HT1080 (cell line): ENCODE results near the genes COPS6, TSC22D4, MOSPD3 and ACHE.

DNA sequence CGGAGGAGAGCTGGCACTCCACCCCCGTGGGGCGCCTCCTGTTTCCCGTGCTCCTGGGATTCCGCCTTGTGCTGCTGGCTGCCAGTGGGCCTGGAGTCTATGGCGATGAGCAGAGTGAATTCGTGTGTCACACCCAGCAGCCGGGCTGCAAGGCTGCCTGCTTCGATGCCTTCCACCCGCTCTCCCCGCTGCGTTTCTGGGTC is 16.5 kb upstream of the AZGP1 start:
RAMPAGE:
- cytosol, long total RNA, result no peak
- long total RNA, result no peak
- nucleus, long total RNA, result no peak

GRCh38 chr7:100009711-100010247 is 5.6 kb upstream of the ZKSCAN1 start:
RAMPAGE:
- cytosol, long total RNA, result no peak
- long total RNA, result no peak
- nucleus, long total RNA, result no peak

GRCh38 chr7:100078952-100079591 is 2.5 kb downstream of the ZNF3 start:
RAMPAGE:
- cytosol, long total RNA, result no peak
- long total RNA, result no peak
- nucleus, long total RNA, result no peak

DNA sequence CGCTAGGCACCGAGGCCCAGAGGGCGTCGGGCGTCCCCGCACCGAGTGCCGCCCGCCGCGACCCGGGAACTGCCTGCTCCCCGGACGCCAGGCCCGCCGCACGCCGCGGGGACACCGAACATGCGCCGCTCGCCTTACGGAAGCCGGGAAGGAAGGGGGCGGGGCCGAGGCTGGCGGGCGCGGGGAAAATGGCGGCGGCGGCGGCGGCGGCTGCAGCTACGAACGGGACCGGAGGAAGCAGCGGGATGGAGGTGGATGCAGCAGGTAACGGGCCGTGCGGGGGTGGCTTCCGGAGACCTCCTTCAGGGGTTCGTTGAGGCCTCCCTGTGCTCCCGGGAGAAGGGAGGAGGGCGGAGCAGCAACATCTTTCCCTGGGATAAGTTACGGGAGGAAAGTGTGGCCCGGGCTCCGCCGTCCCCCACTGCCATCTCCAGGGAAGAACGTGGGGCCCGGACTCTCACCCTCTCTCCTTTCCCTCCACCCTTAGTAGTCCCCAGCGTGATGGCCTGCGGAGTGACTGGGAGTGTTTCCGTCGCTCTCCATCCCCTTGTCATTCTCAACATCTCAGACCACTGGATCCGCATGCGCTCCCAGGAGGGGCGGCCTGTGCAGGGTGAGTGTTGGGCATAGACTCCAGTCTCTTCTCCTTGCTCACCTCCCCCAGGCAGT is at the start of gene COPS6:
COPS6 (plus strand) TSS at position 167 of the 669 bp plus-strand sequence.
RAMPAGE:
- cytosol, long total RNA, result start-site peak on the plus strand centred at position 192 of the sequence, 47 bp wide, 891 and 553 reads in 2 replicates
- long total RNA, result start-site peak on the plus strand centred at position 194 of the sequence, 44 bp wide, 903 reads
- nucleus, long total RNA, result start-site peak on the plus strand centred at position 196 of the sequence, 40 bp wide, 273 and 204 reads in 2 replicates

DNA sequence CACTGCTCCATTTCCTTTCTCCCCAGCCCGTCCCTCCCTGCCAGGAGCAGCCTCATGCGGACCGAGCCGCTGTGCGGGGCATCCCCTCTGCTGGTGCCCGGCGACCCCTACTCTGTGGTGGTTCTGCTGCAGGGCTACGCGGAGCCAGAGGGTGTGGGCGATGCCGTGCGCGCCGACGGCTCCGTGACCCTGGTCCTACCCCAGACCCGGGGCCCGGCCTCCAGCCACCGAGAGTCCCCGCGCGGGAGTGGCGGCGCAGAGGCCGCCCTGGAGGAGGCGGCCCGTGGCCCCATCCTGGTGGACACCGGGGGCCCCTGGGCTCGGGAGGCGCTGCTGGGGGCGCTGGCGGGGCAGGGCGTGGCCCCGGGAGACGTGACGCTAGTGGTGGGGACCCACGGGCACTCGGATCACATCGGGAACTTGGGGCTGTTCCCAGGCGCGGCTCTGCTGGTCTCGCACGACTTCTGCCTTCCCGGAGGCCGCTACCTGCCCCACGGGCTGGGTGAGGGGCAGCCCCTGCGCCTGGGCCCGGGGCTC is 643 bp downstream of the MBLAC1 start:
RAMPAGE:
- cytosol, long total RNA, result no peak
- long total RNA, result no peak
- nucleus, long total RNA, result no peak

RAMPAGE:
- cytosol, long total RNA, result no peak
- long total RNA, result no peak
- nucleus, long total RNA, result no peak
These were observed 9.3 kb upstream of the PVRIG start for GRCh38 chr7:100210096-100211105.

GRCh38 chr7:100220635-100221670 is 1.2 kb downstream of the PVRIG start:
RAMPAGE:
- cytosol, long total RNA, result no peak
- long total RNA, result no peak
- nucleus, long total RNA, result no peak

GRCh38 chr7:100246192-100246935 is 26.6 kb downstream of the PVRIG start:
RAMPAGE:
- cytosol, long total RNA, result no peak
- long total RNA, result no peak
- nucleus, long total RNA, result no peak

RAMPAGE:
- cytosol, long total RNA, result no peak
- long total RNA, result no peak
- nucleus, long total RNA, result no peak
These were observed 4.9 kb downstream of the PILRB start for GRCh38 chr7:100362714-100363265.

DNA sequence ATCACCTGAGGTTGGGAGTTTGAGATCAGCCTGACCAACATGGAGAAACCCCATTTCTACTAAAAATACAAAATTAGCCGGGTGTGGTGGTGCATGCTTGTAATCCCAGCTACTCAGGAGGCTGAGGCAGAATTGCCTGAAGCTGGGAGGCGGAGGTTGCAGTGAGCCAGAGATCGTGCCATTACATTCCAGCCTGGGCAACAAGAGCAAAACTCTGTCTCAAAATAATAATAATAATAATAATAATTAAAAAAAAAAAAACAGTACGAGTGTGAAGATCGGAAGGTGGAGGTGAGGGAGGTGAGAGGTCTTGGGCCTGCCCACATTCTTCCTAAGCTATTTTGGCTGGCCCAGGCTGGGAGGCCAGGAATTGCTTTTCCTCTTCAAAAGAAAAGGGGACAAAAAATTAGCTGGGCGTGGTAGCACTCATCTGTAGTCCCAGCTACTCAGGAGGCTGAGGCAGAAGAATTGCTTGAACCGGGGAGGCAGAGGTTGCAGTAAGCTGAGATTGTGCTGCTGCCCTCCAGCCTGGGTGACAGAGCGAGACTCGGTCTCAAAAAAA is 3.8 kb upstream of the PPP1R35 start:
RAMPAGE:
- cytosol, long total RNA, result no peak
- long total RNA, result no peak
- nucleus, long total RNA, result no peak

GRCh38 chr7:100478661-100479718 is at the start of gene TSC22D4:
TSS of gene TSC22D4 (minus strand) at chr7:100479214.
RAMPAGE:
- cytosol, long total RNA, result no peak
- long total RNA, result start-site peak on the minus strand at chr7:100479200-100479205, 38 reads
- nucleus, long total RNA, result no peak

GRCh38 chr7:100544382-100545460 is 5.7 kb downstream of the AGFG2 start:
RAMPAGE:
- cytosol, long total RNA, result no peak
- long total RNA, result no peak
- nucleus, long total RNA, result no peak

DNA sequence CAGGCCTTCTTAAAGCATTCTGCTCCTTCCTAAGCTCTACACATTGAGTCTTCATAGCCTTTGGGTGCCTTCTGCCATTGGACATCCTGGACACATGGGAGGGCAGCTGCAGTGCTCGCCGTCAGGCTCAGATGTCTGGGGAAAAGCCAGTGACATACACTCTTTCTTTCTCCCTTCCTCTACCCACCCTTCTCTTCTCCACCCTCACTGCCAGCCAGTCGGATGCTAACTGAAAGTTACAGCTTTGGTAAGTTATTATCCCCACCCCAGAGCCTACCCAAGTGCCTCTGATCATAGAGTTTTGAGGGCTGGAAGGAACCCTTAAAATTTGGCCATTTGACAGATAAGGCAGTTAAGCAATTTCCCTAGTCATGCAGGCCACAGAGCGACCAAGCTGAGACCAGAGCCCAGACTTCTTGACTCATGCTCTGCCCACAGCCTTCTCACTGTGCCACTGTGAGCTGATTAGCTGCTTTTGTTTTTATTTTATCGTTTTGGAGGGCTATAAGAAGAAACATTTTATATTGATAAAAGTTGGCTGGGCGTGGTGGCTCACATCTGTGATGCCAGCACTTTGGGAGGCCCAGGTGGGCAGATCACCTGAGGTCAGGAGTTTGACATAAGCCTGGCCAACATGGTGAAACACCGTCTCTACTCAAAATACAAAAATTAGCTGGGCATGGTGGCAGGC is 17.2 kb downstream of the SAP25 start:
RAMPAGE:
- cytosol, long total RNA, result no peak
- long total RNA, result no peak
- nucleus, long total RNA, result no peak

DNA sequence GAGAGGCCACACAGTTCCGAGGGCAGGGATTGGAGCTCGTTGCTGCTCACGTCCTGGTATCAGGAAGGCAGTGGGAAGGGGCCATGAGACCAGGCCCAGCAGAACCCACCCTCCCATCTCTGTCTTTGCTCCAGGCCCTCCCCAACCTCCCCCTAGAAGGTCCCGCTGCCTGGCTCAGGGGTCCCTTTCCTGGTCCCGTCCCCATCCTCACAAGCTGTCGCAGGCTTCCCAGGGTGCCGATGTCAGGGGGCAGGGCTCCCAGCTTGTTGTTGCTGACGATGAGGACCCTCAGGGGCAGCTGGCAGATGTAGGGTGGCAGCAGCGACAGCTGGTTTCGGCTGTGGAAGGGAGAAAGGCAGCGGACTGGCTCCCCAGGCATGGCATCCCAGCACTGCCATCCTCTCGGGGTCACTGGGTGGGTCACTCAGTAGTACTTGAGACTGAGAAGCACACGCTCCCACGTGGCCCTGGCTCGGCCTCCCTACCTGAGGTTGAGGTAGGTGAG is 4.0 kb downstream of the LRCH4 start:
RAMPAGE:
- cytosol, long total RNA, result no peak
- long total RNA, result no peak
- nucleus, long total RNA, result no peak

DNA sequence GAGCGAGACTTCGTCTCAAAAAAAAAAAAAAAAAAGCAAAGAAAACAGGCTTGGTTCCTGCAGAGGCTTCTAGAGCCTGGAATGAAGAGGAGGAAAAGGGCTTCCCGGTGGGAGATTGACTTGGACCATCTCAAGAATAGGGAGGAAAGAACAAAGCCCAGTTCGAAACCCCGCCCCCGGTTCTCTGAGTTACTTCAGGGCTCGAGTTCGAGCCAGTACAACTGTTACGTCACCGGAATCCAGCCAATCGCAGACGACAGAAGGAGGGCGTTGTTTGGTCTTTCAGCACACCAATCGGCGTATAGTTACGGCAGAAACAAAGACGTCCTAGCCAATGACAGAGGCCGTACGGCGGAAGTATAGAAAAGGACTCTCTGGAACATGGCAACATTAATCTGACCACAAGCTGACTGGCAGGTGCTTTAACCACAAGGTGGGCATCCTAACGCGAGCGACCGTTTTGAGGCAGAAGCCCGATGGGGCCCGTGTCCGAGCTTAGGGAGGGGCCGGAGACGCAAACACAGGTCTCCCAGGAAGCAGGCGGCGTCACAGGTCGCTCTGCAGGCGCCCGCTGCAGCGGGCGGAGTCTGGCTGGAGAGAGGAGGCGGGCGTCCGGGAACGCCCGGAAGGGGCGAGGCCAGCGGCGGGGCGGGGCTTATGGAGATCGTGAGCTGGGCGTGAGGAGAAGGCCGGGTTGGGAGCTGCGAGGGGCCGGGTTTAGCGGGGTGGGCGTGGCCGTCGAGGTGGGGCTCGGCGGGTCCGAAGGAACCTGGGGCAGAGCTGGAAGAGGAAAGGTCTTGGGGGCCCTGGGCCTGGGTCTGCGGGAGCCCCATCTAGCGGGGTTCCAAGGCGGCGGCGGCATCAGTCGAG is at the start of gene MOSPD3:
MOSPD3 (plus strand) TSS at position 732 of the 870 bp plus-strand sequence.
RAMPAGE:
- cytosol, long total RNA, result start-site peak on the plus strand centred at position 359 of the sequence, 37 bp wide, 31 and 28 reads in 2 replicates; start-site peak on the plus strand centred at position 748 of the sequence, 29 bp wide, 23 and 53 reads in 2 replicates
- long total RNA, result start-site peak on the plus strand centred at position 739 of the sequence, 38 bp wide, 16 reads
- nucleus, long total RNA, result start-site peak on the plus strand centred at position 733 of the sequence, 21 bp wide, 8 and 8 reads in 2 replicates

RAMPAGE:
- cytosol, long total RNA, result no peak
- long total RNA, result no peak
- nucleus, long total RNA, result no peak
These were observed 4.7 kb downstream of the GNB2 start for GRCh38 chr7:100678067-100678854.

DNA sequence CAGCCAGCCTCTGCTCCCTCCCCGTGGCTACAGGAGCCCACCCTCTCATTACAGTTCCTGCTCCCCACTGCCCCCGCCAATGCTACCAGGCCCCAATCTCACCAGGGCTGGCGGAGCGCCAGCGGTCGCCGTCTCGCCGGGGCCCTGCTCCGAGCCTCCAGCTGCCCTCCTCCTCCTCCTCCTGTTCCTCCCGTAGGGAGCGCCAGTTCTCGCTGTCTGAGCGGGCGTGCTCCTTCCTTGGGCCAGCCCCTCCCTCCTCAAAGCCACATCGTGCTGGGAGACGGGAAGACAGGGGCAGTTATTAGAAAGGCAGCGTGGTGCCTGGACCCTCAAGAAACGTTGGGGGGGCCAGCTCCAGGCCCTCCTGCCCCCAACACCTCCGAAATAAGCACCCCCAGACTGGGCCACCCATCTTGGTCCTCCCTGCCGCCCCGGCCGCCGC is 7.5 kb downstream of the GIGYF1 start:
RAMPAGE:
- cytosol, long total RNA, result no peak
- long total RNA, result no peak
- nucleus, long total RNA, result no peak

RAMPAGE:
- cytosol, long total RNA, result no peak
- long total RNA, result no peak
- nucleus, long total RNA, result no peak
These were observed 675 bp upstream of the UFSP1 start for GRCh38 chr7:100890098-100890682.

GRCh38 chr7:100895436-100896477 is at the start of gene ACHE:
TSS of gene ACHE (minus strand) at chr7:100895888.
RAMPAGE:
- cytosol, long total RNA, result no peak
- long total RNA, result no peak
- nucleus, long total RNA, result no peak

DNA sequence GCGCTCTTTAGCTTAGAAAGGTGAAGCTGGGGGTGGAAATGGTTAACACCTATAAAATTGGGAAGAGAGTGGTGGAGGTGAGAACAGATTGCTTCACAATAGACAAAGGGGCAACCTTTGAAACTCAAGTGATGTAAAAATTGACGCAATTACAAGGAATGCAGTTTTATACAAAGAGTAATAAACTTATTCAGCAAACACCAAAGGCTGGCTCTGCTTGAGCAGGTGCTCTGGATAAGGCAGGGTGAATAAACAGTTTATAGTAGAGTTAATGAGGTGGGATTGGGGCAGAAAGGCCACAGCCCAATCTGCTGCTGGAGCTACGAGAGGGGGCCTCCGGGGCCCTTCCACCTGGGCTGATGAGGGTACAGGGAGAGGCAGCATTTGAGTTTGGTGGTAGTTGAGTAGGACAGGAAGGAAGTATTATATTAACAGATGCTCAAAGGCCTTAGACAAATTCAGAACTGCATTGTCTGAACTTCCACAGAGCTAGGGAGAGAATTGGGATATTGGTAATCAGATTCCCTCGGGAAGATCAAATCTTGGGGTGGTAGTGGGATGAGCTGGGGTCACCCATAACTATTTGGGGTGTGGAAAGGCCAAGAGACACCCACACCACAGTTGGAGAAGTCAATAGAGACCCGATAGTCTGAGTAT is 6.1 kb downstream of the MUC12 start:
RAMPAGE:
- cytosol, long total RNA, result no peak
- long total RNA, result no peak
- nucleus, long total RNA, result no peak